ENCODE data around the genes SLC9A1, WDTC1 and MAP3K6.

DNA sequence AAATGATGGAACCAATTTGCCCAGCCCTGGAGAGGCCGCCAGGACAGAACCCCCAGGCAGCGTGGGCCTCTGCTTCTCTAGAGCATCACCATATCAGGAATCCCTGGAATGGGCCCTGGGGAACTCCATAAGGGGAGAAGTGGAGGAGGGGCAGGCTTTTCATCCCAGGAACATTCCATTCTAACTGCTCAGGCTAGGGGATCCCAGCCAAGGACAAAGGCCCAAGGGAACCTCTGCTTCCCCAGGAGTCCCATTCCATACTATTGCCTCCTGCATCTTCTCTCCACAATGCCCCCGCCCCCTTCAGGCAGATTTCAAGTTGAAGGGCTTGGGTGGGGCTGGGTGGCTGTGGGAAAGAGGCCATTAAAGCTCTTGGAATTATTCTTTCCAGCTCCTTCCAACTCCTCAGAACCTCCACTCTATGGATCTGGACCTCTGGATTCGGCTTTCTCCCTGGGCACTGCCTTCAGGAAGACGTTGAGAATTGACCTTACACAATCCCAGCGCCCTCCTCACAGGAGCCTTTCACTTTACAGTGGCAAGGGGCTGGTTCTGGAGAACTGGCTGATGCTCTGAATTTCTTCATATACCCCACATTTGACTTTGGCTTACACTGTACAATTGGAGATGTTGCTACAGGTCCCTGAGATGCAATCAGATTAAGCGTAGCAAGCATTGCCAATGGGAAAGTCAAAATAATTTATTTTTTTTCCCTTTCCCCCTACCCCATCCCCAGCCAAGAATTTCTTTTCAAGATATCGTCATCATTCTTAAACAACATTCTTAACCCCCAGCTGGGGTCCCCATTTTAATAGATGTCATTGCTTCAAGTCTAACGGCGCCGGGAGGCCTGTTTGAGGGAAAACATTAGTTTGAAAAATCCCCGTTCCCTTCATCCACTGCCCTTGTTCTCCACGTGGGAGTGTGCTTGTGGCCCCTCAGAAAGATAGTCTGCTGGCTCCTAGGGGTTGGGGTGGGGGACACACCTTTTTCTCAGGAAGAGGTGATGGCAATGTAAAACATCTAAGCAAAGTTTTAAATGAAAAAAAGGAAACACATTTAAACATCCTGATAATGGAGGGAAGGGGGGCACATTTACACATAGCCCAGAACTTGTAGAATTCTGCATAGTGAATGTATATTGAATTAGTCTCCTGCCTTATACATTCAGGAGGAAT, 6.4 kb downstream of the TRNP1 start:
- PRO-cap: bidirectional peak, plus-strand start at position 191 of the sequence, minus-strand start at position 79 of the sequence; bidirectional peak, plus-strand start at position 310 of the sequence, minus-strand start at position 262 of the sequence; bidirectional peak, plus-strand start at position 821 of the sequence, minus-strand start at position 696 of the sequence
- RAMPAGE, long total RNA: no peak

GRCh38 chr1:27135583-27136030, 19.3 kb downstream of the SLC9A1 start:
- PRO-cap: no peak
- RAMPAGE, long total RNA: no peak

GRCh38 chr1:27146086-27146708, 8.7 kb downstream of the SLC9A1 start:
- PRO-cap: unidirectional peak, minus-strand start at chr1:27146148
- RAMPAGE, long total RNA: no peak

- PRO-cap: bidirectional peak, plus-strand start at chr1:27155589, minus-strand start at chr1:27155125
- RAMPAGE, long total RNA: no peak
These were observed at the start of gene SLC9A1 for GRCh38 chr1:27154686-27155665. TSS of gene SLC9A1 (minus strand) at chr1:27155125.

GRCh38 chr1:27234159-27234823, at the start of gene WDTC1:
TSS of gene WDTC1 (plus strand) at chr1:27234632.
- PRO-cap: bidirectional peak, plus-strand start at chr1:27234566, minus-strand start at chr1:27234352
- RAMPAGE, long total RNA: no peak

GRCh38 chr1:27349053-27350240, 7.6 kb downstream of the SYTL1 start:
- PRO-cap: bidirectional peak, plus-strand start at chr1:27349121, minus-strand start at chr1:27349085; bidirectional peak, plus-strand start at chr1:27349508, minus-strand start at chr1:27349424; bidirectional peak, plus-strand start at chr1:27349985, minus-strand start at chr1:27349960
- RAMPAGE, long total RNA: no peak

DNA sequence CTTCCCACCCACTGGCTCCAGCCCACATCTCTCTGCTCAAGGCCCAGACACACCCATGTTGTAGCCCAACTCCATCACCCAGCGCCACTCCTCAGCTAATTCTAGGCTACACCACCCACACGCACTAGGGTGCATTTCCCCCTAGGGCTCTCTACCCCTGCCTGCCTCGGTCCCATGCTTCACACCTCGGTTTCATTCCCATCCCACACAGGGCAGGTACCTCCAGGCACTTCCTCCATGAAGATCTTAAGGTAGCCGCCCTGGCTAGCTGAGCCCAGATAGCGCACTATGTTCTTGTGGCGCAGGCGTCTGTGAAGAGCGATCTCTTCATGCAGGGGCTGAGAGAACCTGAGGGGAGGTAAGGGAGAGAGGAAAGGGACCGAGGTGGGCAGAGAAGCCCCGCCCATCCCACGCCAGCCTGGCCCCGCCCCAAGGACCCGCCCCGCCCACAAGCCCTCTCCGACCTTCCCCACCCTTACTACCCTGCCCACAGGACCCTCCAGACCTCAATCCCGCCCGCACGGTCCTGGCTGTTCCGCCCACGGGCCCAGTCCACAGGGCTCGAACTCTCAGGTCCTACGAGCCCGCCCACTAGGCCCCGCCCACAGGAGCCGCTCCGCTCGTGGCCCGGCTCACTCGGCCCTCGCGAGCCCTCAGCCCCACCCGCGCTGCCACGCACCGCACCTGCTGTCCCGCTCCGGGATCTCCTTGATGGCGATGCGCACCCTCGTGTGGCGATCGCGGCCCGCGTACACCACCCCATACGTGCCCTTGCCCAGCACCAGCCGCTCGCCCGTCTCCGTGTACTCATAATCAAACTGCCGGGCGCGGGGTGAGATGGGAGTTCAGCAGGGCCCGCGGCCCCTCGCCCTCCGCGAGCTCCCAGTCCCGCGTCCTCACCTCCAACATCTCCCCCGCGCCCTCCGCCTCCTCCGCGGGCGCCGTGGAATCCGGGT, 6.5 kb downstream of the MAP3K6 start:
- PRO-cap: bidirectional peak, plus-strand start at position 810 of the sequence, minus-strand start at position 811 of the sequence
- RAMPAGE, long total RNA: no peak

- PRO-cap: bidirectional peak, plus-strand start at chr1:27367127, minus-strand start at chr1:27366963
- RAMPAGE, long total RNA: no peak
These were observed at the start of gene MAP3K6 for GRCh38 chr1:27366762-27367698. TSS of gene MAP3K6 (minus strand) at chr1:27366961.

DNA sequence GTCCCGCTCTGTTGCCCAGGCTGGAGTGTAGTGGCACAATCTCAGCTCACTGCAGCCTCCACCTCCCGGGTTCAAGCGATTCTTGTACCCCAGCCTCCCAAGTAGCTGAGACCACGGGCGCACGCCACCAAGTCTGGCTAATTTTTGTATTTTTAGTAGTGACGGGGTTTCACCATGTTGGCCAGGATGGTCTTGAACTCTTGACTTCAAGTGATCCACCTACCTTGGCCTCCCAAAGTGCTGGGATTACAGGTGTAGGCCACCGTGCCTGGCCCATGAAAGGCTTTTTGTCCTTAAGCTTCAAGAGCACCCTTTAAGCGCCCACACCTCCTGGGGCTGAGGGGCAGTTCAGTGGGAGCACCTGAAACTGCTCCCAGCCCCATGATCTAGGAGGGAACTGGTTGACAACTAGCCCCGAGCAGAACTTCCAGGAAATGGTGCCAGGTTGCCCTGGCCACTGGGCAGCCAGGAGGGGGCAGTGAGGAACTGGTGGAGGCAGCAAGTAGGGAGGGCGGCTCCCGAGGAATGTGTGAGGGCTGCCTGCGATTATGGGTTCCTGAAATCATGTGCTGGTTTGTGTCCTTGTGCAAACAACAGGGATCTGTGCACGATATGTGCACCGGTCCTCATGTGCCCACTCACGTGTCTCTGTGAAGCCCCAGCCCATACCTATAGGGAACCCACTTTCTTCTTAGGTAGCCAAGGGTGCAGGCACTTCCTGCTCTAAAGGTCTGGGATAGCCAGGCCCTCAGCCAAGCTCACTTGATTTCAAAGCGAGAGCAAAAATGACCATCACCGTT, 9.8 kb downstream of the GPR3 start:
- PRO-cap: bidirectional peak, plus-strand start at position 525 of the sequence, minus-strand start at position 435 of the sequence
- RAMPAGE, long total RNA: no peak

DNA sequence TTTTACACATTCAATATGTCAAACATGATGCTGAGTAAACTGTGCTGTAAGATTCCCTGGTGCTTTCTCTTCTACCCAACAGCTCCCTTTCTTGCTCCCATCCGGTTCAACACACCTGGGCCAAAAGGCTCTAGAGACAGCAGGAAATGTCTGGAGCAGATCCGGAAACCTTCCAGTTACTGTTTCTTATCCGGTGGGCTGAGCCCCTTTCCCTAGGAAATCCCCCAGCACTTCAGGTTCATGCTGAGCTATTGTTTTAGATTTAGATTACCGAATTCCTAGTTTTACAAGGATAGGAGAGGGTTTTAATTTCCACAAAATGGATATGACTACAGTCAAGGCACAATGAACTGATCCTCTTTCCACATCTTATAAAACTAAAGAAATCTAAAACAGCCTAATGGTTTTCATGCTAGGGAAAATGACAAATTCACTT, 37.5 kb downstream of the GPR3 start:
- PRO-cap: bidirectional peak, plus-strand start at position 317 of the sequence, minus-strand start at position 126 of the sequence
- RAMPAGE, long total RNA: no peak

- PRO-cap: no peak
- RAMPAGE, long total RNA: no peak
These were observed 34.5 kb downstream of the WASF2 start for GRCh38 chr1:27455377-27456006.

DNA sequence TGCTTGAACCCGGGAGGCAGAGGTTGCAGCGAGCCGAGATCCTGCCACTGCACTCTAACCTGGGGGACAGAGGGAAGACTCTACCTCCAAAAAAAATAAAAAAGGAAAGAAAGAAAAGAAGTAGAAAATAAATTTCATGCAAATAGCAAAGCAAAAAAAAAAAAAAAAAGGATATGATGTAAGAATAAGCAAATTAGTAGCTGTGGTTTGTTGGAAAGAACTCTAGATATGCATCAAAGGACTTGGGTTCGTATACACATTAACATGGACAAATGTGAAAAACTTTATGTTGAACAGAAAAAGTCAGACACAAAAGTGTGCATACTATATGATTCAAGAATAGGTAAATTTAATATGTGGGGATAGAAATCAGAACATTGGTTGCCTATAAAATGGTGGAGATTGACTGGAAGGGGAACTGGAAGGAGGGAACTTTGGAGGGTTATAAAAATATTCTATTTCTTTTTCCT, 11.8 kb downstream of the WASF2 start:
- PRO-cap: no peak
- RAMPAGE, long total RNA: no peak

DNA sequence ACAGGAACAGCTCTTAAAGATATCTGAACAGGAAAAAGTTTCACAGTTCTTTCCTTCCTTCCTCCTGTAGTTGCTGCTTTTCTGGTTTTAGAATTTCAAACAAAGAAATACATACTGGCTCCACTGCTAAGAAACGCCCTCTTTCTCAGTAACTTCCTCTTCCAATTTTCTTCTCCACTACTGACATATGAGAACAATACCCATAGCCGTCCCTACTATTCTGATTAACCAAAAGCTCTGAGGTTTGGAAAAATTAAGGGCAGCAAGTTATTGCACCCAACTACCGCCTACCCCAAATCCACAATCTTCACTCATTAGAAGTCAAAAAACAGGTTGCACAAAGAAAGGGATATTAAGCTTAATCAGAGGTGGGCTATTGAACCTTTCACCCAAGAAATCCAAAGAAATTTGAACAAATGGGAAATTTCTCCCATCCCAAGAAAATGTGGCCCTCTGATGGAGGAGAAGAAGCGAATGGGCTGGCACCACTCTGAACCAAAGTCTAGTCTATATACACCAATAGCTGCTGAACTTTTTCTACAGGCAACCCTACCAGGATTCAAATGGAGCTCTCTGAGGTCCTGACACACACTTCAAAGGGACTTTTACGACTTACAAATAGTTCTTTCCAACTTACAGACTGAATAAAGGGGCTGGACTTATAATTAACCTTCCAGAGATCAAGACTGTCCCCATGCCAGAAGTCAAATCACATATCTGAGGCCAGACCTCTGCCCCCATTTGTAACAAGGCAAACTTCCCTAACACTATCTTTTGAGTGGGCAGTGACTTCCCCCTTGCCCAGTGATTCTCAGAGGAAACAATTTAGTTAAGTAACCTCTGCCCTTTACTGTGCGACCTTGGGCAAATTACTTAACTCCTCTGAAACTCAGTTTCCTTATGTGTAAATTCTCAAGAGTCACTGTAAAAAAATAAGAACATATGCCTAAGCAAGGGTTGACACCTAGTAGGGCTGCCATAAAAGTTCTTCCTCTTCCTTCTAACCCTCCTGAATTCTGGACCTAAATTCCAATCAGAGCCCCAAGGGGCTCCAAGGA, 1.6 kb downstream of the WASF2 start:
- PRO-cap: no peak
- RAMPAGE, long total RNA: no peak

GRCh38 chr1:27504169-27505720, 14.8 kb upstream of the WASF2 start:
- PRO-cap: bidirectional peak, plus-strand start at chr1:27504773, minus-strand start at chr1:27504714
- RAMPAGE, long total RNA: no peak

- PRO-cap: no peak
- RAMPAGE, long total RNA: no peak
These were observed 27.3 kb upstream of the WASF2 start for GRCh38 chr1:27517330-27517677.

DNA sequence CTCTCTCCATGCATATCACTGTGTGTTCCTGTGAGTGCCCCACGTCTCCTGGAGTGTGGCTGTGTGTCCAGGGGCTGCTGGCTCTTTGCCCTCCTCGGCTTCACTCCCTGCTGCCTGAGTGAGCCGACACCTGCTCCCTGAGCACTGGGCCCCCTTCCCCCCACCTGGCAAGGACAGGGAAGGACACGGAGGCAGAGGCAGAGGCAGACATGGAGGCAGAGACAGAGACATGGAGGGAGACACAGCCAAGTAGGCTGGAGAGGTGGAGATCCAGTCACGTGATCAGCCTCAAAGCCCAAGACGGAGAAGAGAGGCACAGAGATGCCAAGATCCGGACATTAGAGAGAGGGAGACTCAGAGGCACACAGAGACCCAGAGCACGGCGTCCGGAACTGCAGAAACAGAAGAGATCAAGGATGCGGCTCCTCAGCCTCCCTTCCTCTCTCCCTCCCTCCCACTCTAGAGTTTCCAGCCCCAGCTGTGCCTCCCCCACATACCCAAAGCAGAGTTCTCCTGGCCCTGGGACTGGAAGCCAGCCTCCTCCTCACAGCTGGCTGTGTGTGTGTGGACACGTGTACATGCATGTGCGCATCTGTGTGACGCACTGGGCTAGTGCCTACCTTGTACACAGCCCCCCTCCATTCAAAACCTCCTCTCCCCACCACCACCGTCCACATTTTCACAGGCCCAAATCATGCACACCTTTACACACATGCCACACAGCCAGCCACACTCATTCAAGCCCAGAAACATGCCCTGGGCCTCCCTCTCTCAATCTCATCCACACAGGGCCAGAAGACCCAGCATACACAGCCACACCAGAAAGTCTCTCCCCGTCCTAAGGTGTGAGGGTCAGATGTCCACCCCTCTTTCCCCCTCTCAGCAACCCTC, 39.1 kb upstream of the WASF2 start:
- PRO-cap: bidirectional peak, plus-strand start at position 341 of the sequence, minus-strand start at position 105 of the sequence; bidirectional peak, plus-strand start at position 505 of the sequence, minus-strand start at position 402 of the sequence
- RAMPAGE, long total RNA: no peak

GRCh38 chr1:27532428-27532830, 42.5 kb upstream of the WASF2 start:
- PRO-cap: no peak
- RAMPAGE, long total RNA: no peak

DNA sequence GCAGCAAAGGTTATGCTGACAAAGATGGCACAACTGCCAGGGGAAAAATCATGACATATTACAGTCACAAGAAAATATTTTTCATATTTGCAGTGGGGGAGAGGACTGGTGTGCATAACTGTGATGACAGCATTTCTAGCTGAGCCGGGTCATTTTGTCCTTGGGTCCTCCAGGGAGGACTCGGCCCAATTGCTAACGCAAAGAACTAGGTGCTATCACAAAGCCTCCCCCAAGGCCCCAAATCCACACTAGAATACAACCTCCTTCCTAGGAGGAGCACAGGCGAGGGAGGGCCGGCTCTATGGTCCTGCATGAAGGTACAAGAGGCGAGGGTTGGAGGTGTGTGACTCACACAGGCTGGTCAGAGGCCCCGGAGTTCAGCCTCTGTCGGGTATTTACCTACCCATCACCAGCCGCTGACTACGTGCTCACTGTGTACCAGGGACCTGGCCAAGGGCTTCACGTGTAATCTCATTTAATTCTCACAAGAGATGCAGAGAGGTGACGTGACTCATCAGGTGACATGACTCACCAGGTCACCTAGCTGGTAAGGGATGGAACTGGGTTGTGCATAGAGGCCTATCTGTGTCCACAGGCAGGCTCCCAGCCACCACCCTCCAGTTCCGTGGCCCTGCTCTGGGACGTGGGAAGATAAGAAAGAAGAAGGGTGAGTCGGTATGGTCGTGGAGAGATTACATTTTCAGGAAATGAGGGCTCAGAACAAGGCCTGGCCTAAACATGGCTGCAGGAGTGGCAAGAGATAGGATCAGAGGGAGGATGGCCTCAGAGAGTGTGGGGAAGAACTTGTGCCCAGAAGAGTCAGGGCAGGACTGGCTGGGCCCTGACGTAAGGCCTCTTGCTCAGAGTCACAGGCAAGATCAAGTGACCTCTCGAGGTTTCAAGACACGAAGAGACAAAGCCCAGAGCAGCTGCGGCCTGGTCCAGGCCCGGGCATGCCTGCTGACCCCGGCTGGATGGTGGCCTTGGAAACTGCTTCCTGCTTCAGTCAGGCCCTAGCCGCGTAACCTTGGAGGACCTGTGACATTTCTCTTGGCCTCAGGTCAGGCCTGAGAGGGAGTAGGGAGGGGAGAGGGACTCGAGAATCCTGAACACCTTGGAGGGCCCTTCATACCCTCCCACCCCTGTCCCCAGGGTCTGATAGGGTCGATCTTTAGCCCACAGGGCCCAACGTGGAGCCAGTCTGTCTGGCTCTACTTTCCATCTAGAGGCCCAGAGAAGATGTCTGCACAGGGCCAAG, 52.6 kb upstream of the WASF2 start:
- PRO-cap: no peak
- RAMPAGE, long total RNA: no peak

- PRO-cap: unidirectional peak, minus-strand start at chr1:27558170; bidirectional peak, plus-strand start at chr1:27558124, minus-strand start at chr1:27558170
- RAMPAGE, long total RNA: no peak
These were observed 46.4 kb downstream of the AHDC1 start for GRCh38 chr1:27556954-27558464.

DNA sequence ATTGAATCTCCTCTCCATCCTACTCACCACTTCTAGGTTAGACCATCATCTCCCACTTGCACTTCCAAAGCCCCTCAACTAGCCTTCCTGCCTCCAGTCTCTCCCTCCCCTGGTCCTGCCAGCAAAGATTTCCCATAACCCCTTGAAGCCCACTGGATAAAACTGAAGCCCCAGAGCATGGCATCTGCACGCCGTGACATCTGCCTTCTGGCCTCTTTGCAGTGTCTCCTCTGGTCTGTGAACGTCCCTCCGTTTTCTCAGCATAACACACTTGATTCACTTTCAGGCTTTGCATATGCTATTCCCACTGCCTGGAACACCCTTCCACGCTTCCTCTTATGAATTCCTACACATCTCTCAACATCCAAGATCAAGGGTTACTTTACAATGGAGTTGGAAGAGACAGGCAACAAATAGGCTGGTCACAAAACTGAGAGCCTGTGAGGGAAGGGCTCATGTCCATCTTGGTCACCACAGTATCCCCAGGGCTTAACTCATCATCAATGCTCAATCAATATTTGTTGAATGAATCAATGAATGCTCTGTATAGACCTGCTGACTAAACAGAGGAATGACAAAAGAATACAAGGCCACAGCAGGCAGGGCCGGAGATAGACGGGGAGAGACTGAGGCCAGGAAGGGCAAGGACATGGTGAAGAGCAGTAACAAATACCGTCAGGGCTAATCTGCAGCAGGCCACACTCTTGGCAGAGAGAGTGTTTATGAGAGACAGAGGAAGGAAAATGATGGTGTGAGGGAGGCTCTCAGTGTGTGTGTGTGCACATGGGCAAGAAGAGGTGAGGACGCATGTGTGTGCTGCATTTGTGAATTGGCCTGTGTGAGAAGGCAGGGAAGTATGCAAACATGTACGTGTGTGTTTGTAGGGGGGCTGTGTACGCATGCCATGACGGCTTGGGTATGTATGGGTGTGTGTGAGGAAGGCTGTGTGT, 15.8 kb downstream of the AHDC1 start:
- PRO-cap: no peak
- RAMPAGE, long total RNA: no peak